Lower leg skin (tissue), 2 donors: ENCODE data around the gene TRIM41.

DNA sequence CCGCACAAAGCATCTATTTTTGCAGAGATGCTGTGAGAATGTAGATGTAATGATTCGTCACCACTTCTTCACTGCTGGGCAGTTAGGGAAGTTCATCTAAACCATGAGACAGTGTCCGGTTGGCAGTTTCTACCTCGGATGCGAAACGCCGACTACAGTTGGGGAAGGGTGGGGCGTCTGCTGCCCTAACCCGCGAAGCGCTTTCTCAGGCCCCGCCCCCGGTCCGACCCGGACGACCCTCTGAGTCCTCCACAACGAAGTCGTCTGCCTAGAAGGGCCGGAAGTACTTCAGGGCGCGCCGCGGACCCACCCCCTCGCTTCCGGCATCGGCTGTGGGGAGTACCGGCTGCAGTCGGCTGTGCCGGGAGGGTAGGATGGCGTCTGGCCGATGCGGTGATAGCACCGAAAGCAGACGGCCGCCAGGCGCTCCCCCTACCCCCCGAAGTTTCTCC lies at the start of gene TRIM41:
Gene TRIM41, plus strand, starts transcription at position 317 of the 452 bp plus-strand sequence.
- PRO-cap = bidirectional peak, plus-strand start at position 317 of the sequence, minus-strand start at position 266 of the sequence
- RAMPAGE, long total RNA, 2 experiments = start-site peak on the plus strand in 2 of 2 experiments, centred at positions 346 to 352 of the sequence, 16 to 18 reads per replicate

GRCh38 chr5:181236486-181237618 lies 6.9 kb downstream of the RACK1 start:
- PRO-cap = no peak
- RAMPAGE, long total RNA, 2 experiments = no peak in any of the 2 experiments

- PRO-cap = no peak
- RAMPAGE, long total RNA, 2 experiments = no peak in any of the 2 experiments
Measured at GRCh38 chr5:181280880-181282097, 20.3 kb upstream of the TRIM52 start.

DNA sequence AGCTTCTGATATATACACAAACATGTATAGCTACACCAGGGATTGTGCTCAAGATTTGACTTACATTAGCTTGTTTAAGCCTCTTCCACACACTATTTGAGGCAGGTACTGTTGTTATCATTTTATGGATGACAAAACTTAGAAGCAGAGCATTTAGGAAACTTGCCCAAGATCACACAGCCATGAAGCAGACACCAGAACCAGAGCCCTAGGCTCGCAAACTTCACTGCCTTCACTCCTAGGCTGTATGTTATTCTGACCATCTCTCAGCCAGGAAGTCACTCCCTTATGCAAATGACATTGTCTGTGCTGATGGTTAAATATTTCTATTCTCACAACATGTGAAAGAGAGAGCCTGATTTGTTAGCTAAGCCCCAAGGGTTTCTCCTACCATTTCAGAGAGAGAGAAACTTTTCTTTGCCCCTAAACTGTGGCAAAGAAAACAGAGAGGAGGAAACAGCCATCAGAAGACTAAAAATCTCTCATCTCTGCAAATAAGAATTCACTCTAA lies 26.4 kb upstream of the TRIM52 start:
- PRO-cap = no peak
- RAMPAGE, long total RNA, 2 experiments = no peak in any of the 2 experiments